SK-N-MC (cell line): ENCODE results near the genes POU2AF3, DIXDC1 and NKAPD1.

DNA sequence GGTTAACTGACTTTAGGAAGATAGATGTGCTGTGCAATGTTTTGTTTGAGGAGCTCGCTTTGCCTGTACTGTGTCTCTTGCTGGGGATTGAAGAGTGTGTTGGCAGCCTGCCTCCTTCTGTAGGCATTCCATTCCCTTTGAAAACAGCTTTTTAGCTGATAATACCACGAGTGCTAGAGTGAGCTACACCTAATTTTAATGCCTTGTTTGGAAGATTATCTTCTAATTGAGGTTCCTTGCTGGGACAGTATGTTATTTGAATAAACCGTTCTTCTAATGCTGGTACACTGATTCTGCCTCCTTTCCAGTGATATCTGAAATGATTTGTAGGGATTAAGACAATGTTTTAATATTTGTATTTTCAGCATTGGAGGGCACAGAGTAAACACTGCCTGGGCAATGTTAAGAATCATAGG is 7.3 kb downstream of the DDX10 start:
- RRBS = no CpG with 5 or more reads among the region's 3 CpGs

DNA sequence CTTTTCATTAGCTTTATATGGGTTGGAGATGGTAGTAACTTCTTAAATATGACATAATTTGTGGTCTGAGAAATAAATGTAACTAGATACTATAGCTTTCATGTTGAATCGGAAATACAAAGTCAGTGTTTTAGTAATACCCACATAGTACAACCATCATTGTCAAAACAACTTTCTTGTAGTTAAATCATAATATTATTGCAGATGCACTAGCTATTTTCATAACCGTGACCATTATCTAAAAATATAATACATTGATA is 171.2 kb downstream of the DDX10 start:
- RRBS = no CpG with 5 or more reads among the region's 2 CpGs

- RRBS = no CpG with 5 or more reads among the region's 5 CpGs
These were observed 270.1 kb downstream of the DDX10 start for GRCh38 chr11:108934847-108935407.

DNA sequence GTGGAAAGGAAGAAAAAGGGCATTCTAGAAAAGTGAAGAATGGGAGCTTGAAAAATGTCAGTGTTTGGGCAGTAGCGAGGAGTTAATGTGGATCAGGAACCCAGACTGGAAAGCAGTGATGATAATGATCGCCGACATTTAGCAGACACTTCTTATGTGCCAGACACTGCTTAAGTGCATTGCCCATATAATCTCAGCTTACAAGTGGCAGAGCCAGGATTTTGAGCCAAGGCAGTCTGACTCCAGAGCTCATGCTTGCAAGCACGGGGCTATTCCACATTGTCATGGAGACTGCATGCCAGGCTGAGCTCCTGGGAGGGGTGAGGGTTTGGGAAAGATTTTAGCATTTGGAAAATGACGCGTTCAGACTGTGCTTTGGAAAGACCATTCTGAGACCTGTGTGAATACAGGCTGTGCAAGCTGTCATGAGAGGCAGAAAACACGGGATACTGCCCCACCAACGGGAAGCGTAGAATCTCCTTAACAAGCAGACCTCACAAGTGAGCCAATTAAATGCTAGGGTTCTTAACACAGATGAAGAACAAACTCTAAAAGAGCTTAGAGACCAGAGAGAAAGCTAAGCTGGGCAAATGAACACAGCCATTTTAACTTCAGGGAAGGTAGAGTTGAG is 302.8 kb downstream of the DDX10 start:
- RRBS = no CpG with 5 or more reads among the region's 9 CpGs

GRCh38 chr11:108980718-108981080 is 315.8 kb downstream of the DDX10 start:
- RRBS = no CpG with 5 or more reads among the region's 3 CpGs

DNA sequence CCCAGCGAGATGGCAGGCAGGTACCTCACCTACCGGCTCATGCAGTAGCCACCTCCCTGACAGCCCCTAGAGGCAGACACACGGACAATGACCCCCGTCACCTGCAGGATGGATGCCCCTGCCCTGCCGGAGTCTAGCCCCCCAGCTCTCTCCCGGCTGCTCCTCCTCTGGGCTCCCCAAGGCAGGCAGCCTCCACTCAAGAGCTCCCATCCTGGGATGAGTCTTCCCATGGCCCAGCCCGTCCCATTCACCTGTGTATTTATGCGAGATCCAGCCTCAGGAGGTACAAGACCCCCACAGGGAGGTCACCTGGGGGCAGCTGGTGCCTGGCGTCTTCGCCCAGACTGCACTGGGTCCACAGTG is 43.1 kb upstream of the ZC3H12C start:
- RRBS = 93% methylated on average over 3 of the region's 10 CpGs

DNA sequence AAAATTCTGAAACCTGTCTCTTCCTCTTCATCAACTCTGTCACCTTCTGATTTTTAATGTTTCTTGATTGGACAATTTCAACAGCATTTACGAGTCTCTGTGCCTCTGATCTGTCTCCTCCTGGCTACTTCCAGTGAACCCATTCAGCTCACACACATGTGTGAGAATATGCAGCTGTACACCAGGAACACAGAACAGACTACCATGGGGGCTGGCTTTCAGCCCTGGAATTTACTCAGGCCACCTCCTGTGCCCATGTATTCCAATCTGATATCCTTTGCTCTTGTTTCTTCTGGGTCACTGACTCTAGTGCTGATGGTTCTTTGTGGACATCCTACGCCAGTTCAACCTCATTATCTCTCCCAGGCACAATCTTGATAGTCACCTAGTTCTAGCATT is 23.1 kb upstream of the ZC3H12C start:
- RRBS = no CpG with 5 or more reads among the region's 2 CpGs

- RRBS = no CpG with 5 or more reads among the region's 10 CpGs
These were observed 16.8 kb upstream of the ZC3H12C start for GRCh38 chr11:110076170-110077106.

GRCh38 chr11:110091813-110092441 is 1.3 kb upstream of the ZC3H12C start:
- RRBS = no CpG with 5 or more reads among the region's 14 CpGs

- RRBS = no CpG with 5 or more reads among the region's 8 CpGs
These were observed 59.0 kb downstream of the RDX start for GRCh38 chr11:110237451-110237846.

DNA sequence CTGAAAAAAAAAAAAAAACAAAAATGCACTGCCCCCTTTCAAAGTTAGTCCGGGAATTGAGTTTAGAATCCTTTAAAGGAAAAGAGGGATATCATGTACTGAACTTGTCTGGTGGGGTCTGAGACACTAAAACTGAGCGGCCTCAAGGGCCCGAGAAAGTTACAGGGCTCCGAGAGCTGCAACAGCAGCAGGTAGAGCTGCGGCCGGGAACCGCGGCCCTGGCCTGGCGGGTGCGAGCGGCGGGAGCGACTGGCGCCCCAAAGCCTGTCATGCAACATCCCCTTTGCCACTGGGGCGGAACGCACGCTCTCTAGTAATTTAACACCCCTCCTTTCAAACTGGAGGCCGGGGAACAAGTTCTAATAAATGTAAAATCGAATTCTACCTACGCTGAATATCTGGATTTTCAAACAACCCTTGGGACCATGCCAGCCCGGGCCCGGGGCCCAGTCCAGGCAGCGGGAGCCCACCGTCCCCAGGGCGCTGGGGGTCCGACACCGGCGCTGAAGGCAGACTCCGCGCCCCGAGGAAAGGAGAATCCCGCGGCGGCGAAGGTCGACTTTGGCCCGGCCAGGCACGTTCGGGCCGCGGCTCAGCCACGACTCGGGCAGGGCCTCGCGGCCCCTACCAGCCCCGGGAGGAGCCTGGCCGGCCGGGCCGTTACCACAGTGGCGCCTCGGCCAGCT is 631 bp downstream of the RDX start:
- RRBS = under 1% methylated on average over 32 of the region's 51 CpGs

DNA sequence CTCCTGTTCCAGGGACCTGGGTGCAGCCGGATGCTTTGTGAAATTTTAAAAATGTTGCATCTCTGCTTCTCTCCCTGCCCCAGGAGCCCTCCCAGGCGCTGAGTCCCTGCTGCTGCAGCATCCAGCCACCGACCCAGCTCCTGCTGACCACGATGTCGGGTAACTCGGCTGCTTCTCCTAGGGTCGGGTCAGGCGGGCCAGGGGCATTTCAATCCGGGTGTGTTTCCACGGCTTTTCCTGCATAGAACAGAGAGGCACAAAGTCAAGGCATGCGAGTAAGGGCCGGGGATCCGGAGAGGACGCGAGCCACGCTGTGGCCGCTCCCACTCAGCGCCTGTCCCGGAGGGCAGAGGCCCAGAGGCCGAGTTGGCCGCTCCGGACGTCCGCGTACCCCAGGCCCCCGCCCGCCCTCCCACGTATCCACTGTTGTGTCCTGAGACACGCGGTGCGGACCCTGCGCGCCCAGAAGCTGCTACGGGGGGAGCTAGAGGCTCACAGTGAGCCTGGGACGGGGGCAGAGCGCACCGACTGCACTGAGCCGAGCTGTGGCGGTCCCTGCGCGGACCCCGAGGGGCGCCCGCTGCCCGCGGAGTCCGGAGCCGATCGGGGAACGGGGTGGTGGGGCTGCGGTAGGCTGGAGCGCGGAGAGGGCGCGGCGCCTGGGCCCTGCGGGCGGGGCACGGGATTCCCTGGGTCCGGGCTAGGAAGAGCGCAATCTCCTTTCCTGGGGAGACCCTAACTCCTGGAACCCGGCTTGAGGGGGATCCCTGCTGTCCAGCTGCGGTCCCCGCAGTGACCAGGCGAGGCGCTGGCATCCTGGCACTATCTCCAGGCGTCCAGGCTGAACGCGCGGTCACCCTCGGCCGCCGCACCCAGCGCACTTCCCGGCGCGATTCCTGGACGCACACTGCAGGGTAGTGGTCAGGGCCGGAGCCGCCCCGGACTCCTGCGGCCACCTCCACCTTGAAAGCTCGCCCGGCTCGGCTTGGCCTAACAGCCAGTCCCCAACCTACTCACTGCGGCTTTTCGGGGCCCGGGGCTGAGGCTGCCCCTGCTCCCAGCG is at the start of gene POU2AF3:
POU2AF3 (plus strand) TSS at position 117 of the 1,063 bp plus-strand sequence.
- RRBS = 94% methylated on average over 30 of the region's 89 CpGs

- RRBS = no CpG with 5 or more reads among the region's 4 CpGs
These were observed 11.7 kb downstream of the POU2AF3 start for GRCh38 chr11:111309982-111310562.

GRCh38 chr11:111601703-111602368 is 413 bp upstream of the SIK2 start:
- RRBS = under 1% methylated on average over 5 of the region's 50 CpGs

DNA sequence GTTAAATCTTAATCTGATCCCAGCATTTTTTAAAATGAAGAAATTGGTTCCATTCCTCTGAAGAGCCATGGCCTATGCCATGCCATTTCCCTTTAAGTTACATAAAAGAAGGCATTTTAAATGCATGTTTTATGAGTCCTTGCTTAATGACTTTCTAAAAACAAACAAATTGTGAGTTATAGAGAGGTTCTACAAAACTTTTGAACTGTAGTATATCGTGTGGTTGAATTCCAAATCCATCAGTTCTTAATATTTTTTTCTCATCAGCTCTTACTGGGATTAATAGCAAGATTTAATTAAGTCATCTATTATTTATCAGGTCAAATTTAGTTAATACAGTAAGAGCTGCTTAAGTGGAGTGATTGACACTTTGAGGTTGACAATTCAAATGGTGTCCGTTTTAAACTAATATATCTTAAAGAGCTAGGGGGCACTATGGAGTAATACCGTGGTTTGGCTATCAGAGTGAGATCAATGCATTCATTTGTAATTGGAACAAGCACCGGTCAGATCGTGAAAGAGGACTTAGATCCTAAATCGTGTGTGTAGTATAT is 2.0 kb downstream of the SIK2 start:
- RRBS = no CpG with 5 or more reads among the region's 6 CpGs

- RRBS = no CpG with 5 or more reads among the region's 16 CpGs
These were observed 36.5 kb downstream of the PPP2R1B start for GRCh38 chr11:111729347-111730462.

GRCh38 chr11:111937025-111937958 is at the start of gene DIXDC1:
Gene DIXDC1, plus strand, starts transcription at chr11:111937343.
- RRBS = 1% methylated on average over 23 of the region's 57 CpGs

GRCh38 chr11:112019046-112020157 is 5.8 kb upstream of the DLAT start:
- RRBS = no CpG with 5 or more reads among the region's 8 CpGs

DNA sequence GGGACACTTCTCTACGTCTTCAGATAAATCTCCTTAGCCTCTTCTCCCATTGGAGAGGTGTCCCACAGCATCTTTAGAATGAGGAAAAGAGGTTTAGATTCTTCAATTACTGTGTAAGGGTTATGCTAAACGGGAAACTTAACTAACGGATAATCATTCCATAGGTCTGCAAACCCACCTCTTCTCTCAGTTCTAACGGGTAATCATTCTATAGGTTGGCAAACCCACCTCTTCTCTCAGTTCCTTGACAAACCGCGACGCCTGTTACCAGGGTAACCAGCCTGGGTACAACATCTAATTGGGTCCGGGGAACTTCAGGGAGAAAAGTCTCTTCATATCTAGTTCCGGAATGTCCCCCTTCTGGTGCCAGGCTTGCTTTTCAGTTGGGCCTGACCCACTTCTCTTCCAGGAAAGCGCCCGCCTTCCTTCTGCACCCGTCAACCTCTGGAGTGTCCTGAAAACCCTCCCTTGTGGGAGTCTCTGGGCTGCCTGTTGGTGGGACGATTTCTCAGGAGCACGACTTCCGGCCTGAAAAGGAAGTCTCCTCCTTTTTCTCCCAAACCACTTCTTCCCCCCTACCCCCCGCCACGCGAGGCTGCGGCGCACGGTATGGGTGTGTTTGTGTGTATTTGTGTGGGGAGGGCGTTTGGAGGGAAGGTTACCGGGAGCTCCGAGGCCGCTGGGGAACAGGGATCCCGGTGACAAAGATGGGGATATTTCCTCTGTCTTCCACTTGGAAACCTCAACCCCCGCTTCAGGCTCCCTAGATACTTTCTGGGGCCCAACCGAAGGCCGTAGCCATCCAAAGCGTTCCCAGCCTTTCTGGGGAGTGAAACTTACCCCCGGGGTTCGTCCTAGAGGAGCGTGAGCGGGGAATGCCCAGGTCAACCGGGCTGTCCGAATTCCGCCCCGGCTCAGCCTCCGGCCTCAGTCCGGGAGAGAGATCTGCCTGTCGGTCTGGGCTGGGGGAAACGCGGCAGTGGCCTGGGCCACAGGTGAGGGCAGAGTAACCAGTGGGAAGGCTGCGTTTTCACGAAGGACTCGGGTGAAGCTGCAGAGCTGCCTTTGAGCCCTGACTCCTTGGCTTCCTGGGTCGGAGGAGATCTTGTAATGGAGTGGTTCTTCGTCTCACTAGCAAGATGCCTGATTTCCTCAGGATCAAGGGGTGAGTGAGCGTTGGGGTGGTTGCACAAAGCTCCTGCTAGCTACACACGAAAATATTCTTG is at the start of gene NKAPD1:
NKAPD1 (plus strand) TSS at position 548 of the 1,226 bp plus-strand sequence.
- RRBS = 1% methylated on average over 4 of the region's 50 CpGs

- RRBS = no CpG with 5 or more reads among the region's 7 CpGs
These were observed 1.0 kb downstream of the IL18 start for GRCh38 chr11:112162620-112163546.